AG09319 (cell line): ENCODE measurements around a stretch of chr6.

GRCh38 chr6:33418777-33419385, 974 bp upstream of the CUTA start:
- RRBS, result no CpG with 5 or more reads among the region's 7 CpGs

- RRBS, result no CpG with 5 or more reads among the region's 3 CpGs
Observed at GRCh38 chr6:33450405-33450748, 4.0 kb upstream of the ZBTB9 start.

GRCh38 chr6:33579309-33579873, 685 bp downstream of the BAK1 start:
- RRBS, result 6% methylated on average over 1 of the region's 9 CpGs

DNA sequence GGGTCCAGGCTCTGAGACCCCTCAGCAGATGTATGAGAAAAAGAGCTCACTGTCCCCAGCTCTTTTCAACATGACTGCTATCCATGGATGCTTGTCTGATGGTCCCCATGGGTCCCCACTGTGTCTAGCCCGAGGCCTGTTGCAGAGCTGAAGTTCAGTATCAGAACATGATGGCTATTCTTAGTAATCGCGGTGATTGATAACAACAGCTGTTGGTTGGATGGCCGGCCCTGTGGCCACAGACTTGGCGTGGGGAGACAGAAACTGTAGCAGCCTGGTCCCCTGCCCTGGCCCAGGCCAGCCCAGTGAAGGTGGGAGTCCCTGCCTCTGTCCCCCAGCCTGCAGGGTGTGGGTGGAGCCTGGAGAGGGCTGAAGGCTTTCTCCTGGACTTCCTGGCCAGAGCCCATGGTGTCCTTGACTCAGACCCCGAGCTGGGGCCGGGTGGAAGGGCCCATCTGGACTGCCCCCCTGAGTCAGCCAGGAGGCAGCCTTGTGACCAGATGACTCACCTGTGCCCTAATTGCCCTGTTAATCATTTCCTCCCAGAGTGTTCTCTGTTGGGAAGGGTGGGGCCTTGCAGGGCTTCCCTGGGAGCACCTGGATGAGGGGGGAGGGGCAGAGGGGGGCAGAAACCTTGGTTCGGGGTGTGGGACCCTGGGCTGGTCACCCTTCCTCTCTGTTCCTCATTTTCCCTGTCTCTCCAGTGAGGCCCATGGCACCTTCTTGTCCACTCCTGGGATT, 10.0 kb upstream of the BAK1 start:
- RRBS, result no CpG with 5 or more reads among the region's 8 CpGs

DNA sequence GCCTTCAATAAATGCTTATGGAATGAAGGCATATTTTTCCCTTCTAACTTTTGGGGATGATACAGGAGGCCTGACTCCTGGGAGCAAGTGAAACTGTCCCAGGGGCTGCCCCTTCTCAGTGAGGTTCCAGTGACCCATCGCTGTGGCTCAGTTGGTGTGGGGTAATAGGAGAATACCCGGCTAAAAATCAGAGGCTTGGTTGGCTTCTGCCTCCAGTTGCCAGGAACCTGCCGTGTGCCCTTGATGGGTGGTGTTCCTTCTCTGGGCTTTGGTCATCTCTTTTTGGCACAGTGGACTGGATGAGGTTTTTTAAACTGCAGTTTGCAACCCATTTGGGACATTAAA, 1.7 kb upstream of the ITPR3 start:
- RRBS, result no CpG with 5 or more reads among the region's 3 CpGs

- RRBS, result 92% methylated on average over 7 of the region's 26 CpGs
Observed at GRCh38 chr6:33658460-33659289, 37.6 kb downstream of the ITPR3 start.

GRCh38 chr6:33668746-33669585, 42.5 kb downstream of the UQCC2 start:
- RRBS, result no CpG with 5 or more reads among the region's 26 CpGs

GRCh38 chr6:33907919-33908833, 104.4 kb upstream of the MLN start:
- RRBS, result 80% methylated on average over 3 of the region's 9 CpGs

DNA sequence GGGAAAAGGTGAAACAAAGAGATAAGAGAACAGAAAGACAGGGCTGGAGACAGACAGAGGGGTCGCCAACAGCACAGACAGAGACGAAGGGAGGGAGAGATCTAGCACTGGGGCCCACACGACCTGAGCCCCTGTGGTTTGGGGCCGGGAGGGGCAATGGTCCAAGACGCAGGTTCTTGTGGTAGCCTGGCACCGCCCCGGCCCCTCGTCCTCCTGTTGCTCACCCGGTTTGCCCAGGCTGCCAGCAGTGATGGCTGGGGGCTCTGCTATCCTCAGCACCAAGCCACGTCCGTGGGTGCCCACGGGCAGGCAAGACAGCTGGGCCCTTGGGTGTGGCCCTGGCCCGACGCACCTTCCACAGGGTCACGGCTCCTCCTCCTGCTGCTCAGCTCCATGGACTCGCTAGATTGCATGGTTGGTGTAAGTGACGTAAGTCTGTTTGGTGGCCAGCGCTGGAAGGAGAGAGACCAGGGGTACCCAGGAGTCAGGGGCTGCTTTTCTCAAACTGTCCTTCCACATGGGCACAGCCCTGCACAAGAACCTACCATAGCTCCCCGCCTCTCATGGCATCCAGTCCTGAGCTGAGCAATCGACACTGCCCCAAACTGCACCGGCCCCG, 123.4 kb downstream of the GRM4 start:
- RRBS, result 66% methylated on average over 4 of the region's 22 CpGs

DNA sequence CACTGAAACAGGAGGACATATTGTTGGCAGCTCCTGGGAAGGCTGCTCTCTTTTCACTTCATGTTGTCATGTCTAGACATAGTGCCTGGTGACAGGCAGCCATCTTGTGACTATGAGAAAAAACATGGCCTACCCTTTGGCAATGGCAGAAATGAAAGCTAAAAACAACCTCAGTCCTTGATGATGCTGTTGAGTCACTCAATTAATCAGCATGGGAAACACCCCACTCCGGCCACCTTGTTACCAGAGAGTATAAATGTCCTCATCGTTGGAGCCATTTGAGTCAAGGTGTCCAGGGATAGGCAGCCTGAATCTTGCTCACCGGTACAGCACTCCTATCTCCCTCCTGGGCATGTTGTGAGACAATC, 31.2 kb upstream of the HMGA1 start:
- RRBS, result no CpG with 5 or more reads among the region's 3 CpGs

- RRBS, result no CpG with 5 or more reads among the region's 7 CpGs
Observed at GRCh38 chr6:34306148-34306953, 57.5 kb upstream of the SMIM29 start.

GRCh38 chr6:34378612-34379102, 13.8 kb downstream of the NUDT3 start:
- RRBS, result no CpG with 5 or more reads among the region's 3 CpGs

GRCh38 chr6:34393577-34394076, 1.2 kb upstream of the NUDT3 start:
- RRBS, result 91% methylated on average over 3 of the region's 7 CpGs

GRCh38 chr6:34415619-34416519, 10.0 kb downstream of the RPS10 start:
- RRBS, result no CpG with 5 or more reads among the region's 9 CpGs

- RRBS, result no CpG with 5 or more reads among the region's 8 CpGs
Observed at GRCh38 chr6:34526635-34526858, 29.6 kb downstream of the SPDEF start.

DNA sequence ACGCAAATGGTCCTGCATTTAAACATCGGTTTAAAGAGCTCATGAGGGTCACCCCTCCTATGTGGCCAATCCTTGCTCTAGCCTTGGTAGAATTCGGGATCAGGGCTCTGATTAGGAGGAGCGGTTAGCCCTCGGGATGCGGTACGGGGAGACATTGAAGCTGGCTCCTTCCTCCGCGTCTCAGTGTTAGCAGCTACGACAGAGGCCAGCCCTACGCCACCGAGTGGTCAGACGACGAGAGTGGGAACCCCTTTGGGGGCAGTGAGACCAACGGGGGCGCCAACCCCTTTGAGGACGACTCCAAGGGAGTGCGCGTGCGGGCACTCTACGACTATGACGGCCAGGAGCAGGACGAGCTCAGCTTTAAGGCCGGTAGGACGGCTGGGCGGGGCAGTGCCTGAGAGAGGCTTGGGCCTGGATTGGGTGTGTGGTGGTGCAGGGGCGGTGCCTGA, 24.7 kb downstream of the SPDEF start:
- RRBS, result no CpG with 5 or more reads among the region's 27 CpGs

DNA sequence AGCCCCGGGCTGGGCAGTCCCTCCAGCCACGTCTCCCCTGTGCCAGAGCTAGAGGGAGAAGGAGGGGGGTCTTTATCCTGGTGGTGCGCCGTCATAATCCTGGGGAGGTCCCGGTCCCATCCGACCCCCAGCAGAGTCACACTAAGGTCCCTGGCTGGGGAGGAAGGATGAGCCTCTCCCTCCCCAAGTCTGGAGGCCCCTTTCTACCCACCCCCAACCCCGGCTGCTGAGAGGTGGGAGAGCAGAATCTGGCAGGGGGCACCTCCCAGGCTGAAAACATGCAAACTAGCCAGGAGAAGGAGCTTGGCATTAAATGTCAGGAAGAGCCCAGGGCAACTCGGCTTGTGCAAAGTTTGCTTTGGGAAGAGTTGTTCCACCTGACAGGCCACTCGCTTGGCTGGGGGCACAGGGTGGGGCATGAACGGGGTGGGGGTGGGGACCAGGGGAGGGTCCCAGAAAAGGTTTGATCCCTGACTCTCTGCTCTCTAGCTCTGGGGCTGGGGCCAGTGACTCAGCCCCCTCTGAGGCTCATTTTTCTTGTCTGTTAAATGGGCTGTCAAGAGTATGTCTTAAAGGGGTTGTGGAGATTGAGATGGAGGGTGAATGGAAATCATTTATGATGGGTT, 3.0 kb downstream of the SPDEF start:
- RRBS, result no CpG with 5 or more reads among the region's 10 CpGs

- RRBS, result no CpG with 5 or more reads among the region's 5 CpGs
Observed at GRCh38 chr6:34618516-34619175, 62.5 kb upstream of the SPDEF start.

DNA sequence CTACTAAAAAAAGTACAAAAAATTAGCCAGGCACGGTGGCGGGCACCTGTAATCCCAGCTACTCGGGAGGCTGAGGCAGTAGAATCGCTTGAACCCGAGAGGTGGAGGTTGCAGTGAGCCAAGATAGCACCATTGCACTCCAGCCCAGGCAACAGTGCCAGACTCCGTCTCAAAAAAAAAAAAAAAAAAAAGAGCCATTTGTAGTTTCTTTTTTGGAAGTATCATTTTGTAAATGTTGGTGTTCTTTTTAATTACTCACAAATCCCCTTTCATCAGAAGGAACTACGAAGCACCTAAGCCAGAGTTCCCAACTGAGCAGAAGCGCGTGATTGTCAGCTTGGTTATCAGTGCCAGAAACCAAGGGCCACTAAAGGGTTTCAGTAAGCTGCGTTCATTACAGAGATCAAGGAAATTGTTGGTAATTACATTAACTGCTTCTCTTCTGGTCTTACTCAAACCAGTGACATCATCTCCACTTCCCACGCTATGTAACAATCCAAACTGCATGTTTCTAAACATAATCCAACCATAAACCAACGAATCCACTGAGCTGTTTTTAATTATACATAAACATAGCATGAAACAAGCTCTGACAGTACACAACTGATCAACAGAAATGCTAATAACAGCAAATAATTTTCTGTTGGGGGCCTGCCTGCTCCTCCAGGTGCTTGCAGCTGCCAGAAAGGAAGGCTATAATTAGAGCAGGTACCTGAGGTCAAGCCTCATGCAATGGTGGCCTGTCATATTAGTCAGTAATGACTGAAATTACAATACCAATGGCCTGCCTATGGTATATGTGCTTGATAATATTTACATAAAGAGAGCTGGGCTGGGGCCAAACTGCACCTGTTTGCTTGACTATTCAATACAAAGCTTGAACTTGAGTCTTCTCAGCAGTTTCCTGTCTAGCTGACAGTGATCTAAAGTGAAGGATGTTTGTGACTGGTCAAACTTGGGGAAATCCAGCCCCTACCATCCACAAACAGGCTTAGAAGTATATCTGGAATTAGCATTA, 40.2 kb downstream of the ILRUN start:
- RRBS, result no CpG with 5 or more reads among the region's 12 CpGs

DNA sequence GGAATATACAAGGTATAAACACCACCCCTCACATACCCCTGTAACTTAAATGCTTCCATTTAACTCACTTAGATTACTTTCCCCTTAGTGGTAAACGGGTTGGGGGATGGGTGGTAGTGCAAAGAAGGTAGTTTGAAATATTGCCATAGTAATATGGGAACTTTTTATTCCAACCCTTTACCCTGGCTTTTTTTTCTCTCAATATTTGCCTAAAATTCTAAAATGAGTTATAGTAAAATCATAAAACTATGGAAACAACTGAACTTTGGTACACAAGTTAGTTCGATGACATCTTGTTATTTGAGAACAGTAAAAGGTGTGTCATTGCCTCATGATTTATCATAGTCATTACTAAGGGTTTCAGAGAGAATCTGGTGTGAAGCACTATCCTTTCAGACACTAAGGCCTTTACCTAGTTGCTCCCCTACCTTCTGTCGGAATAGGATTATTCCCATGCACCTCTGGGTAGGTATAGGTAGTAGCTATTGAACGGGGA, 11.5 kb downstream of the TAF11 start:
- RRBS, result no CpG with 5 or more reads among the region's 4 CpGs